Subcutaneous preadipocyte (primary cell): ENCODE measurements around a stretch of chr1.

GRCh38 chr1:241972585-241973198 is 15.1 kb downstream of the BECN2 start:
- CAGE, long polyA plus RNA, result no peak

DNA sequence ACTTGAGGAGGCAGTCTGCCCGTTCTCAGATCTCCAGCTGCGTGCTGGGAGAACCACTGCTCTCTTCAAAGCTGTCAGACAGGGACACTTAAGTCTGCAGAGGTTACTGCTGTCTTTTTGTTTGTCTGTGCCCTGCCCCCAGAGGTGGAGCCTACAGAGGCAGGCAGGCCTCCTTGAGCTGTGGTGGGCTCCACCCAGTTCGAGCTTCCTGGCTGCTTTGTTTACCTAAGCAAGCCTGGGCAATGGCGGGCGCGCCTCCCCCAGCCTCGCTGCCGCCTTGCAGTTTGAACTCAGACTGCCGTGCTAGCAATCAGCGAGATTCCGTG is 52.0 kb upstream of the MAP1LC3C start:
- CAGE, long polyA plus RNA, result no peak

- CAGE, long polyA plus RNA, result no peak
Observed at GRCh38 chr1:243254249-243254871, 721 bp downstream of the CEP170 start.

DNA sequence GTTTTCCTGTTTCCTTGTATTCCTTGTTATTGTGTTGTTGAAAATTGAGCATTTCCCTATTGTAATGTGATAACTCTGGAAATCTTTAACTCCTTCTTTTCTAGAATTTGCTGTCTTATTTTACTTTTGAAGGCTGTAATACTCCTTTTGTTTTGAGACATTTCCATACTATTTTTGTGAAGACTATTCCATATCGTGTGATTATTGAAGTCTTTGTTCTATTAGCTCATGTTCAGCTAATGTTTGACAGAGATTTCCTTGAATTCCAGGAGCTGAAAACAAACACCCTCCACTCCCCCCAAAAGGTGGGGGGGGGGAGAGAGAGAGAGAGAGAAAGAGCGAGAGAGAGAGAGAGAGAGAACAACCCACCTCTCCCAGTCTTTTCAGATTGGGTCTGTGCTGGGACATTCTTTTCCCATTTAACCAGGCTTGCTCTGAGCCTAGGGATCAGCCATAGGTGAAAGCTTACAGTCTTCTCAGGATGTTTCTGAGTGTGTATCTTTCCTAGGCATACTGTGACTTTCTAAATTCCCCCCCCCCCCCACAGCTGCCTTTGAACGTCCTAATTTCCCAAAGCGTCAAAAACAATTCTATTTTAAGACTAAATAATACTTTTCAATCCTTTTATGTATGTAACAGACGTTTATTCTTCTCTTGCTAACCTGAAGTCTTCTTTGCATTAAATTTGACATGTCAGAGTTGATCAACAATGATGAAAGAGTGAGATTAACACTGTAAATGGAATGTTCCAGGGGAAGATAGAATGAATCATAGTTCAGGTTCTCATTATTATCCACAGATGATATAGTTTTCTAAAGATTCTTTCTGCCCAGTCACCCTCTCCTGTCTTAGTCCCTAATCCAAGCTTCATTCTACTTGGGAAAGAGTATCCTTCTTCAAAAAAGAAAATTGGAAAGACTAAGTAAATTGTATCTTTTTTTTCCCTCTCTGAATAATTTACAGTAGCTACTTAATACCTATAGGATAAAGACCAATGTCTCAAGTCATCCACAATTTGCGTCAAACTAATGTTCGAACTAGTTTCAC is 38.6 kb downstream of the SDCCAG8 start:
- CAGE, long polyA plus RNA, result no peak

GRCh38 chr1:243397358-243398613 is 141.9 kb downstream of the SDCCAG8 start:
- CAGE, long polyA plus RNA, result no peak

DNA sequence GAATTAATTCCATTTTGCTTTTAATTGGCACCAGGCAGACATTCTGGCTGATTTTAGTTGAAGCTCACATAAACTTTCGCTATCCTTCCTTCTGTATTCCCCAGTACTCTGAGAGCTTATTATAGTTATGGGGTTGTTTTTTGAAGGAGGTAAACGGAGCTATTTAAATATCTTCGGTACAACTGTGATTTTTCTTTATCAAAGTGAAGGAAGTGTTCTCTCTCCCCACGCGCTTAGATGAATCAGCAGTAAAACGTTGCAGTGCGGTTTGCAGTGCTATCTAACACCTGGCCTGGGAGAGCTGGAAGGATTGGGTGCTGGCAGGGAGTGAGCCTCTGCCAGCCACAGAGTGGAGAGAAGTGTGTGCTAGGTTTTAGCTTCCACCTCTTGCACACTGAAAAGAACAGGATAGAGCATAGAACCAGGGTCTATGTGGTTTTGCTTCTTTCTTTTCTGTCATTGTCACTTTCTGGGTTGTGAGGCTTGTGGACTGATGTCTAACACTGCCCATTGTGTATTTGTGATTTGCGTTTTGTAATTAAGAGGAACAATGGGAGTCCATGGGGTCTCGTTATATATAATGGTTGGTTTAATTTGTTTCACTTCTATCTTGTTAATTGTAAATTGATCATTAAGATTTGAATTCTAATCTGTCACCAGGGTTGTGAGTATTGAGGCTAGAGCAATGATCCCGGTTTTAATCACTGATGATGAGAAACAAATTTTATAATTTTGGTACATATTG is 166.0 kb downstream of the SDCCAG8 start:
- CAGE, long polyA plus RNA, result no peak

DNA sequence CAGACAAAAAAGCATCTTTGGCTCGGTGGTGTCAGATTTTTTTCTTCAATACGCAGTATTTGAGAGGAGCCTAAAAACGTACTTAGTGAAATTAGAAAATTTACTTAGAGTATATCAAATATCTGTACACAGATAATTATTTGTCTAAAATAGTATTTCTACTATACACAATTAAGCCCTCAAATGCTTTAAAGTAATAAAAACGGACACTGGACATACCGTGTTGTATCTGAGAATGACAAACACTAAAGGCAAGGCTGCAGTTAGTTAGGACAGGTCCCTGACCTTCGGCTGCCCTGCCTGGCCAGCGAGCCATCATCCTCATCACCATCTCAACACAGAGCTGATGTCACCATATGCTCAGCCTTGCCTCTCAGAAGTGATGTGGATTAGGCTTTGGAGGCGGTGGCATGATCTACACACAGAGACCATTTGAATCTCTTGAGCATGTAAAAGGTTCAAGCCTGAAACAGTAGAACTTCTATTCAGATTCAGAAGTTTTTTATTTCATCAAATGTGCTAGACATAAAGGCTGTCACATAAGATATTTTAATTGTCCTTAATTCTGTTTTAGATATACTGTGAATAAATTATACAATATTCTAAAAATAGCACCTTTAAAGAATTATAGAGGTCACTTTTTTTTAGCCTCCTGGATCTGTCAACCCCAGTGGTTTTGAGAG is 244.7 kb downstream of the SDCCAG8 start:
- CAGE, long polyA plus RNA, result no peak

- CAGE, long polyA plus RNA, result no peak
Observed at GRCh38 chr1:244074451-244075230, 23.6 kb downstream of the ZBTB18 start.

GRCh38 chr1:244214194-244214712 is 138.2 kb upstream of the C1orf100 start:
- CAGE, long polyA plus RNA, result no peak

- CAGE, long polyA plus RNA, result no peak
Observed at GRCh38 chr1:244395162-244395802, 42.8 kb downstream of the C1orf100 start.

GRCh38 chr1:244401064-244401819 is 48.8 kb downstream of the C1orf100 start:
- CAGE, long polyA plus RNA, result no peak

- CAGE, long polyA plus RNA, result no peak
Observed at GRCh38 chr1:244815550-244816342, 19.7 kb upstream of the COX20 start.

- CAGE, long polyA plus RNA, result no peak
Observed at GRCh38 chr1:244862912-244863314, 1.4 kb downstream of the HNRNPU start.

DNA sequence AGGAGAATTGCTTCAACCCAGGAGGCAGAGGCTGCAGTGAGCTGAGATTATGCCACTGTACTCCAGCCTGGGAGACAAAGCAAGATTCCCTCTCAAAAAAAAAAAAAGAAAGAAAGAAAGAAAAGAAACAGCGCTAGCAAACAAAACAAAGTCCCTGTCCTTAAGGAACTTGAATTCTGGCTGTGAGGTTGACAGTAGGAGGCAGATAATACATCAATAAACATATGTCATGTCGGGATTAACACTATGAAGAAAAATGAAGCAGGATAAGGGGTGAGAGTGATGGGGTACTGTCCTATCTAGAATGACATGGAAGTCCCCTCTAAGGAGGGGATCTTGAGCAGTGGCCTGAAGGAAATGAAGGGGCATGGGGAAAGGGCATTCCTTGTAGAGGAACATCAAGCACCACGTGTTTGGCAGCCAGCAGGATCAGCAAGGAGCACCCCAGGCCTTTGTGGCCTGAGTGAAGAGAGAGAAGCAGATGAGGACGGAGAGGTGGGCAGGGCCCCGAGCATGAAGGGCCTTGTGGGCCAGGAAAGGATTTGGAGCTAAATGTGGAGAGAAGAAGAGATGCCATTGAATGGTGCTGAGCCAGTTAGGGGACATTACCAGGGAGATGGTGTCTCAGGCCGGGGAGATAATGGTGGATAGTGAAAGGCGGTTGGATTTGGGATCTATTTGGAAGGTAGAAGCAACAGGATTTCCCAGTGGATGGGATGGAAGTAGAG is 57.2 kb upstream of the KIF26B start:
- CAGE, long polyA plus RNA, result no peak

GRCh38 chr1:245153137-245154146 is 1.3 kb upstream of the KIF26B start:
- CAGE, long polyA plus RNA, result no peak

GRCh38 chr1:245311025-245311514 is 156.3 kb downstream of the KIF26B start:
- CAGE, long polyA plus RNA, result no peak

GRCh38 chr1:245988700-245989017 is 518.4 kb downstream of the SMYD3 start:
- CAGE, long polyA plus RNA, result no peak

GRCh38 chr1:246103180-246104375 is 403.5 kb downstream of the SMYD3 start:
- CAGE, long polyA plus RNA, result no peak

DNA sequence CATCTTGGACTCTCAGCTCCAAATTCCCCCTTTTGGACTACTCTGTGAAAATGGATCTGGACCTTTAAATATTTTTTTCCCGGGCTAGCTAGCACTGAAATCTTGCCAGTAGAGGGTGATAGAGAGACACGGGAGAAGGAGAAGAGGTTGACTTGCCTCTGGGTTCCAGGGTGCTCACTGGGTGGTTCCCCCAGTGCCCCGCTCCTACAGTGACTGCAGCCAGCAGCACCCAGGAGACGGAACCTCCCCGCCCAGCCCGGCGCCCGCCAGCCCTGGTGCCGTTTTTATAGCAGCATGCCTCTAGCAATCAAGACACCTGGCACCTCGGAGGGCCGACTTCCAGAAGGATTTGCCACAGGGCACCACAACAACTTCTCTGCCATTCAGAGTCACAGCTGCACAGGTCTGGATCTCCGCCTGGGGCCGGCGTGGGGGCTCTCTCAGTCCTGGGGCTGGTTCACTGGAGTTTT is 34.6 kb upstream of the SCCPDH start:
- CAGE, long polyA plus RNA, result no peak

DNA sequence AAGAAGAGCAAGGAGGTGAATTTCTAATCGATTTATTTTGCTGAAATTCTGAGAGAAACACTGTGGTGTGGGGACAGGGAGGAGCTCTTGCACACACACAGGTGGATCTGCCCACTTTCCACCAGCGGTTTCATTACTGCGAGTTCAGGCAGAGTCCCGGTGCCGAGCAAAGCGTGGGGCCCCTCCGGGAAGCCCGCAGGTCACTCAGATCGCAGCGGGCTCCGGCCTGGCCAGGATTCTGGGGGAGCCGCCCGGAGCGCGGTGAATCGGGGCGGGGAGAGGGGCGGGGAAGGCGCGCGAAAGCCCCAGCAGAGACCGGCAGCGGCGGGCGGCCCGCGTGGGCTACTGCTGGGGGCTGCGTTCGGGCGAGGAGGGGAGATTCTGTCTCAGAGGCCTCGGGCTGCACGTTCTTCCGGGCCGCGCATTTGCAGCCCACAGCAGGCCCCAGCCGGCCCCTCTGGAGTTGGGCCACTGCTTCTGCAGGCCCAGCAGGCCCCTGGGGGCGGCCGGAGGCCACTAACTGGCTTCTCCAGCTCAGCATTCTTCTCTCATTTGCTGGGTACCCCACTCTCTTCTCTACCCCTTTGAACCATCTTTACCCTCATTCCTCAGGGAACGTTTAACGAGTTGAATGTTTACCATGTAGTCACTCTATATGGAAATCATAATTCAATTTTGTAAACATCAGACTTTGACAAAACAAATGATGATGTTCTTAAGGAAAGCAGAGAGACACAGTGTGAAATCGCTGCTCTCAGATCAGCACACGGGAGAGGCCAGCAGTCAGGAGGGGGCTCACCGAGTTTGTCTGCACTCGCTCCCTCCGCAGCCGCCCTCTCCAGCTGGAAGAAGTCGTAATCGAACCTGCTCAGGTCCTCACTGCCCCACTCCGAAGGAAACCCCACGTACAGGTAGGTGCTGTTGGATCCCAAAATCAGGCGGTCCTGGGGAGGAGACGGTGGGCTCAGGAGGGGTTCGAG is 64.9 kb downstream of the SCCPDH start:
- CAGE, long polyA plus RNA, result no peak